ENCODE results near the gene GNAT3.

DNA sequence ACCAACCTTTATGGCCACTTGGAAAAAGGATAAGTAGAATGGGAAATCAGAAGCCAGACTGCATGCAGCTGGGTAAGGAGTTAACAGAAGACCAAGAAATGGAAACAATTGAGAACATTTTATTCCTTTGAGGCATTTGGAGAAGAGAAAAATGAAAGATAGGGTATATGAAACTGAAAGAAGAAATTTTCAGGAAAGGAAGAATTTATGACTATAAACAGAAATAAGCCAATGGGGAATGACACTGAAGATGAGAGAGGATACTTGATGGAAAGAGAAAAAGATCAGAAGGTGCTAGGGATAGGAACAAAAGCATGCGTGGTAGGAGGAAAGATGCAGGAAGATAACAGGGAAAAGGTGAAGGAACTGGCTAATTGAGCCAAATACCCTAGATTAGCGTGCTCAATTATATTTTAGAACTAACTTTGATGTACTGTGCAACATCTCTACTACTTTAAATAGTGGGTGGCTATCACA is 1.8 kb downstream of the TMEM60 start:
- PRO-cap, 4 experiments, result no peak in any of the 4 experiments
- RAMPAGE, long total RNA, 2 experiments, result no peak in any of the 2 experiments

DNA sequence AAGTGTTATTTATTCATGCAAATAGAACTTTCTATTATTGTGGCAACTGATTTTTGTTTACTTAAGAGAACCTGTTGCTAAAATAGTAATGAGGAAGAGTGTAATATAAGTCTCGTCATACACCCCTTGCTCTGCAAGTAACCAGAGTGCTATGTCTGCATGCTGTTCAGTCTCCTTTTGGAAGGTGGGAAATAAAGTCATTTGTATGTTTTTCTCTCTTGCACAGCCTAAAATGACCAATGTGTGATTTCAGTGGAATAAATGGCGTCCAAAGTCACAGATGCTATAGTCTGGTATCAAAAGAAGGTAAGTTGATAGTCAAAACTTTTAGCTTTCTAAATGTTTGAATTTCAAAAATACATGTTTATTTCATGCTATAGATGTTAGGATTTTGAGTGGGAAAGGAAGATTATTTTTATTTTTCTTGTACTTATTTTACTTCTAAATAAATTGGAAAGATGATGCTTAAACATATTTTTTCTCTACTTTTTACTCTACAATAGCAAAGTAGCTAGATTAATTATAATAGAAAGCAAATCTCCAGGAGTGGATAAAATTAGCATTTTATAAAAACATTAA is 41.9 kb upstream of the TMEM60 start:
- PRO-cap, 4 experiments, result no peak in any of the 4 experiments
- RAMPAGE, long total RNA, 2 experiments, result no peak in any of the 2 experiments

GRCh38 chr7:78284975-78285461 is 486.8 kb upstream of the TMEM60 start:
- PRO-cap, 4 experiments, result no peak in any of the 4 experiments
- RAMPAGE, long total RNA, 2 experiments, result no peak in any of the 2 experiments

DNA sequence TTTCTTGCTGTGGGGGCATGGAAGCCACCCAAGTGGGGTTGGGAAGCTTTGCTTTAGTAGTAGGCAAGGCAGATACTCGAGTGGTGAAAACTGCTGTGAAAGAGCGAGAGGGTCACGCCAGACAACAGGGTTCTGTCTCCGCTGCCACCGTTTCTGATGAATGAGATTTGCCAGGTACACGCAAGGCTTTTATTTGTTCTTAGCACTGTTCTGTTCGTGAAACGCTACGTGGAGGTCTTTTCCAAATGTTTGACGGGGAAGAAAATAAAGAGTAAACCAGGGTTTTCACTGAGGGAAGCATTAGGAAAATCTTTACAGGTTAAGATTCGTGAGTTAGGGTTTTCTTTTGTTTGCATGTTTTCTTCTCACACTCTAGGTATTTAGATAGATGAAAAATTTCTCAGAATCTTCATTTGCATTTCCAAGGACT is 1.3 kb downstream of the GNAI1 start:
- PRO-cap, 4 experiments, result peak in 4 of 4 experiments; most common plus-strand start position 156 of the sequence (in 1); most common minus-strand start position 134 of the sequence (in 2)
- RAMPAGE, long total RNA, 2 experiments, result no peak in any of the 2 experiments

DNA sequence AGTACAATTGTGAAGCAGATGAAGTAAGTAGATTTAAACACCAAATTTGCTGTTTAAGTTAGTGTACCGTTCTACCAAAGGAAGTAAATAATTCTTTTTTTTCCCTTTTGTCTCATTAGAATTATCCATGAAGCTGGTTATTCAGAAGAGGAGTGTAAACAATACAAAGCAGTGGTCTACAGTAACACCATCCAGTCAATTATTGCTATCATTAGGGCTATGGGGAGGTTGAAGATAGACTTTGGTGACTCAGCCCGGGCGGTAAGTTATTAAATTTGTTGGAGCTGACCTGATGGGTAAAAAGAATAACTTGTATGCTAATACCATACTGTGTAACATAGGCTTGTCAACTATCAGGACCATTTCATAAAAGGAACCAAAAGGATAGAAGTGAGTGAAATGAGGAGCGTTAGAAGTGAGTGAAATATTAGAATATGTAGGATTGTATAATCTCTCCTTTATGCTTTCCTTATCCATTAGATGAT is 54.4 kb downstream of the GNAI1 start:
- PRO-cap, 4 experiments, result no peak in any of the 4 experiments
- RAMPAGE, long total RNA, 2 experiments, result no peak in any of the 2 experiments

GRCh38 chr7:80277339-80278226 is 143.0 kb downstream of the GNAI1 start:
- PRO-cap, 4 experiments, result no peak in any of the 4 experiments
- RAMPAGE, long total RNA, 2 experiments, result no peak in any of the 2 experiments

- PRO-cap, 4 experiments, result no peak in any of the 4 experiments
- RAMPAGE, long total RNA, 2 experiments, result no peak in any of the 2 experiments
Measured at GRCh38 chr7:80279583-80280301, 145.1 kb downstream of the GNAI1 start.

DNA sequence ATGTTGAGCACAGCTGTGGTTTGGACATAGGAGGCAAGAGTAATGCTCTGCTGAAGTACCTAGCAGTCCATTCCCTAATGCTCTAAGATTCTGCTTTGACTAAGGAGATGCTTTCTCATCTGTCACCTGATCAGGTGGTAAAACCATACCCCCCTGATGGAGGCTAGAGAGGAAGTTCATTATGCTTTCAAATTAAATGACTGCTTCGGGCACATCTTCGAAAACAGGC is at the start of gene GNAT3:
TSS of gene GNAT3 (minus strand) at position 92 of the 229 bp plus-strand sequence.
- PRO-cap, 4 experiments, result no peak in any of the 4 experiments
- RAMPAGE, long total RNA, 2 experiments, result no peak in any of the 2 experiments

DNA sequence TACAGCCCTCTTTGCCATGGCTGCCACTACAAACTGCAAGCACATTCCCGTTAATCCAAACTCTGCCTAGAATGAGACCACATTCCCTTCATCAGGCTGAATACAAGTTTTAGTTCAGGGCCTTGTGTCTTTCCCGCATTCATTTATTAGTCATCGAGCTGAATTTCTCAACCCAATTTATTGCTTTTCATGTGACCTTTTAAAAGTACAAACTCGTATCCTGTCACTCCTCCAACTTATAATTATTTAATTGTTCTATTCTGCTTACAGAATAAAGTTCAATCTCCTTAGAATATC is 23.4 kb upstream of the CD36 start:
- PRO-cap, 4 experiments, result no peak in any of the 4 experiments
- RAMPAGE, long total RNA, 2 experiments, result no peak in any of the 2 experiments

- PRO-cap, 4 experiments, result no peak in any of the 4 experiments
- RAMPAGE, long total RNA, 2 experiments, result no peak in any of the 2 experiments
Measured at GRCh38 chr7:80722826-80723171, 84.4 kb downstream of the CD36 start.

GRCh38 chr7:80795432-80795782 is 123.4 kb downstream of the SEMA3C start:
- PRO-cap, 4 experiments, result no peak in any of the 4 experiments
- RAMPAGE, long total RNA, 2 experiments, result no peak in any of the 2 experiments

DNA sequence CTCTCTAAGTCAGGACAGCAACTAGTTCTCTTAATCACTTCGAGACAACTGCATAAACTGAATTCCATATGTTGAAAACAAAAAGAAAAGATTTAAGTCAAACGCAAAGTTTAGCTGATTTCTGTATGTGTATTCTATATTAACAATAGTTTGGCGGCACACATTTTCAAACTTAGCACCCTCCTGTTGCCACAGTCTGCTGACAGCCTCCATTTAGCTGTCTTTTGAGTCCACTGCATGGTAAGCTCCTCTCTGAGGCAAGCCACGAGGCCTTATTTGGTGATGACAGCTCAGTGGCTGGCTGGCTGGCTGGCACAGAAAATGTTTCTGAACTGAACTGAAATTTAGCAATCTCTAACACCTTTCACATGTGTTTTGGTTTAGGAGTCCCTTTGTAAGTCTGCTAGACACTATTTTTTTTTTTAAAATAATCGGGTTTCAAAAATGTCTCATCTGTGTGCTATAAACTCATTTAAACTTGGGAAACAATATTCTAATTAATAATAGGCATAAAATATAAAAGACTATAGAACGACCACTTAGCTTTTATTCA is 59.3 kb downstream of the SEMA3C start:
- PRO-cap, 4 experiments, result no peak in any of the 4 experiments
- RAMPAGE, long total RNA, 2 experiments, result no peak in any of the 2 experiments

DNA sequence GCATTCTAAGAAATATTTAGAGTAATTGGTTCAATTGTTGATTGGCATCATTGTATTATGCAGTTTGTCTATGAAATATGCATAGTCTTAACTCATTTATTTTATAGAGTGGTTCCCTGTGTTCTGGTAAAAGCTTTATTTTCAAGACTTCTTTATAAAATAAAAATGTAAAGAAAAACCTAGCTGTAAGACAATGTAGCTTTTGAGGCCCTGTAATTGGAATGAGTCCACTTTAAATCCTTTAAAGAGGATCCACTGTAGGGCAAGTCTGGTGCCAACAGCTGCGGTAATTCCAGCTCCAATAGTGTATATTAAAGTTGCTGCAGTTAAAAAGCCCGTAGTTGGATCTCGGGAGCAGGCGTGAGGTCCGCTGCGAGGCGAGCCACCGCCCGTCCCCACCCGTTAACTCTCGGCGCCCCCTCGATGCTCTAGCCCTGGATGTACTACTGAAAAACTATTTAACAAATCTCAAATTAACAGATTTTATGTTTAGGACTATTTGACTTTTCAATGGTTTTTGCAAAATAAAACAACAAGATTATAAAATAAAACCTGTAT is 414.6 kb upstream of the SEMA3C start:
- PRO-cap, 4 experiments, result no peak in any of the 4 experiments
- RAMPAGE, long total RNA, 2 experiments, result no peak in any of the 2 experiments

DNA sequence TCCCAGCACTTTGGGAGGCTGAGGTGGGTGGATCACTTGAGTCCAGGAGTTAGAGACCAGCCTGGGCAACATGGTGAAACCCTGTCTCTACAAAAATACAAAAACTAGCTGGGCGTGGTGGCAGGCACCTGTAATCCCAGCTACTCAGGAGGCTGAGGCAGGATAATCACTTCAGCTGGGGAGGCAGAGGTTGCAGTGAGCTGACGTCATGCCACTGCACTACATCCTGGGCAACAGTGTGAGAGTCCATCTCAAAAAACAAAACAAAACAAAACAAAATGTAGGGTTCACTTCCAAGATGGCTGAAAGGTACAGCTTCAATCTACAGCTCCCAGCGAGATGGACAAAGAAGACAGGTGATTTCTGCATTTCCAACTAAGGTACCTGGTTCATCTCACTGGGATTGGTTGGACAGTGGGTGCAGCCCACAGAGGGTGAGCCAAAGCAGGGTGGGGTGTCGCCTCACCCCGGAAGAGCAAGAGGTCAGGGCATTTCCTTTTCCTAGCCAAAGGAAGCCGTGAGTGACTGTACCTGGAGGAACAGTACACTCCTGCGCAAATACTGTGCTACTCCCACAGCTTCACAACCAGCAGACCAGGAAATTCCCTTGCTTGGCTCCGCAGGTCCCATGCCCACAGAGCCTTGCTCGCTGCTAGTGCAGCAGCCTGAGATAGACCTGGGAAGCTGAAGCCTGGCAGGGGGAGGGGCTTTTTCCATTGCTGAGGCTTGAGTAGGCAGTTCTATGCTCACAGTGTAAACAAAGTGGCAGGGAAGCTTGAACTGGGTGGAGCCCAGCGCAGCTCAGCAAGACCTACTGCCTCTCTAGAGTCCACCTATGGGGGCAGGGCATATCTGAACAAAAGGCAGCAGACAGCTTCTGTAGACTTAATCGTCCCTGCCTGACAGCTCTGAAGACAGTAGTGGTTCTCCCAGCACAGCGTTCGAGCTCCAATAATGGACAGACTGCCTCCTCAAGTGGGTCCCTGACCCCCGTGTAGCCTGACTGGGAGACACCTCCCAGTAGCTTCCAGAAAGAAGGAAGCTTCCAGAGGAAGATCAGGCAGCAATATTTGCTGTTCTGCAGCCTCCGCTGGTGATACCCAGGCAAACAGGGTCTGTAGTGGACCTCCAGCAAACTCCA is 291.3 kb downstream of the HGF start:
- PRO-cap, 4 experiments, result no peak in any of the 4 experiments
- RAMPAGE, long total RNA, 2 experiments, result no peak in any of the 2 experiments

GRCh38 chr7:81690212-81690842 is 79.5 kb downstream of the HGF start:
- PRO-cap, 4 experiments, result no peak in any of the 4 experiments
- RAMPAGE, long total RNA, 2 experiments, result no peak in any of the 2 experiments

- PRO-cap, 4 experiments, result peak in 2 of 4 experiments; most common minus-strand start chr7:82839312 (in 2)
- RAMPAGE, long total RNA, 2 experiments, result no peak in any of the 2 experiments
Measured at GRCh38 chr7:82839025-82839510, 323.6 kb downstream of the PCLO start.

DNA sequence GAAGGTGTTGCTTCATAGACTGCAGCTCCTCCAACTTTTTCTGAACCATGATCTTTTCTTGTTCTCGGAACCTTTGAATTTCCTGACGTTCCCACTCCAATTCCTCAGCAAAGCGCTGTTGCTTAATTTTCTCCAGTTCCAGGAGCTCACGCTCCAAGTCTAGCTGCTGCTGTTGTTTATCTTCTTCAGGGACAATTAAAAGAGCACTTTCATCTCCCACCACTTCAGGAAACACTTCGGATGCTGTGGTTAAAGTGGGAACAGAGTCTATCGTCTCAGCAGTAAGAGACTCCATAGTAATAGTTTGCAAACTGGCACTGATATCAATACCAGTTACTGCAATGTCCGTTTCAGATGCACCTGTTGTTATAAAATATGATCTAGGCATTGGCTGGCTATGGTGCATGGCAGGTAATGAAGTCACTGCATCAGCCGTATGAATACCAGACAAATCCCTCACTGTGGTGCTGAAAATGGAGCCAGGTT is 211.9 kb downstream of the PCLO start:
- PRO-cap, 4 experiments, result no peak in any of the 4 experiments
- RAMPAGE, long total RNA, 2 experiments, result no peak in any of the 2 experiments

- PRO-cap, 4 experiments, result no peak in any of the 4 experiments
- RAMPAGE, long total RNA, 2 experiments, result no peak in any of the 2 experiments
Measured at GRCh38 chr7:84055478-84055910, 139.1 kb downstream of the SEMA3A start.

DNA sequence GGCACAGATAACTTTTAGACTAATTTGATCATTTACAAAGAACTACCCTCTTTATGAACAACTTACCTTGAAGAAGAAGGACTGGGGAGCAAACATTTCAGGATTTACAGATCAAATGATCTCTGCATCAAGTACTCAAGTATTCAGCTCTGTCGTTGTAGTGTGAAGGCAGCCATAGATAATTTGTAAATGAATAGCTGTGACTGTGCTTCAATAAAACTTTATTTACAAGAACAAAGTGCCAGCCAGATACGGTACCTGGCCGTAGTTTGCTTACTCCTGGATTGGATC is 388.1 kb upstream of the SEMA3A start:
- PRO-cap, 4 experiments, result no peak in any of the 4 experiments
- RAMPAGE, long total RNA, 2 experiments, result no peak in any of the 2 experiments

GRCh38 chr7:84720389-84720919 is 466.4 kb downstream of the SEMA3D start:
- PRO-cap, 4 experiments, result no peak in any of the 4 experiments
- RAMPAGE, long total RNA, 2 experiments, result no peak in any of the 2 experiments